CD14-positive monocyte (primary cell): ENCODE measurements around the genes KHDRBS1 and TMEM39B.

GRCh38 chr1:31389997-31390741, 17.3 kb upstream of the FABP3 start:
- CAGE, long polyA plus RNA, result no peak

- CAGE, long polyA plus RNA, result no peak
Measured at GRCh38 chr1:31509127-31509784, 67.1 kb upstream of the TINAGL1 start.

DNA sequence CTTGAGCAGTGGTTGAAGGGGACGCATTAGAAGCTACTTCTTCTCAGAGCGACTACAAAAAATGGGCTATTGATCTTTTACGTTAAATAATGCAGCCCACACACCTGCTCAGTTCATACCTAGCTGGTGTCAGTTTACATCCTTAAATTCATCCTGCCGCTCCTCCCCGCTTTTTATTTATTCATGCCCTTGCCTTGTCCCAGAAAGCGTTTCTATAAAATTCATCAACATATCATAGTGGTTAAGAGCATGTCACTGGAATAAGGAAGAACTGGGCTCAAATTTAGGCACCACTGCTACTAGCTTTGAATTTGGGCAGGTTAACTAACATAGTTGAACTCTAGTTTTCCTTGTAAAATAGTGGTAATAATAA, 66.0 kb upstream of the TINAGL1 start:
- CAGE, long polyA plus RNA, result no peak

DNA sequence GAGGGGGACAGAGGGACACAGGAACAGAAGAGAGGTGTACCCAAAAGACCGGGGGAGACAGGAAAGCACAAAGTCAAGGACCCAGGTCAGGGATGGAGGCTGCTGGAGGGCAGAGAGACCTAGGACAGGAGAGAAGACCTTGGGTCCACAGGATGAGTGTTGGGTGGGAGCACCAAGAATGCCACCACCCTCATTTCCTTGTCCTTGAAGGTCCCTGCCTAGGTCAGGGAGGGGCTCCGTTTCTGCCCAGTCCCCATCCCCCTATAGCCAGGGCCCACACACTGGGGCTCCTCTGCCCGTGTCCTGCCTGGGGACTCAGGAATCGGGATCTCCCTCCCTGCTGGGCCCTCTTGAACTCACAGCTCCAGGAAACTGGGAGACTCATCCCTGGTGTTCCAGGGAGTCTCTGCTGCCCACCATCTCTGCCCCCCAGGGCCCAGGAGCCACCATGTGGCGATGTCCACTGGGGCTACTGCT, 424 bp downstream of the TINAGL1 start:
- CAGE, long polyA plus RNA, result no peak

DNA sequence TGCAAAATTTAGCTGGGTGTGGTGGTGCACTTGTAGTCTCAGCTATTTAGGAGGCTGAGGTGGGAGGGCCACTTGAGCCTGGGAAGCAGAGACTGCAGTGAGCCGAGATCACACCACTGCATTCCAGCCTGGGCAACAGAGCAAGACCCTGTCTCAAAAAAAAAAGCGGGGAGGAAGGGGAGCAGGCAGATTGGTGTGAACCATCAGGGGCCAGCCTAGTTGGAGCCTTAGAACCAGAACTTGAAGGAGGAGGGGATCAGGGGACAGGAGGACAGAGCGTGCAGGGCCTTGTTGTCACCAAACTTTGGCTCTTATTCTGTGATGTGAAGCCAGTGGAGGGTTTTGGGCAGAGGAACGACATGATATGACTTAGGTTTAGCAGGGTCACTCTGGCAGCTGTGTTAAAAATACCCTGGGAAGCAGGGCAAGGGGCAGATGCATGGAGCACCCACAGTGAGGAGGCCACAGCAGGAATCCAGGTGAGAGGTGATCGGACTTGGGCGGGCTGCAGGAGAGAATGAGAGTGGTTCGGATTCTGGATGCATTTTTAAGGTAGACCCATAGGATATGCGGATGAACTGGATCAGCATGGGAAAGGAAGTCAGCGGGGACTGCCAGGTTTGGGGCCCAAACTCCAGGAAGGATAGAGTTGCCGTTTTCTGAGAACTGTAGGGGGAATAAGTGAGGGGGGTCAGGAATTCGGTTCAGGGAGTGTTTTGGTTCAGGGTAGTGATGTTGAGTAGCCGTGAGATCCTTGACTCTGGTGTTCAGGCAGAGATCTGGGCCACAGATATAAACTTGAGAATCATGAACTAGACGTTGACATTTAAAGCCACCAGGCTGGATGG, 6.1 kb downstream of the TINAGL1 start:
- CAGE, long polyA plus RNA, result no peak

DNA sequence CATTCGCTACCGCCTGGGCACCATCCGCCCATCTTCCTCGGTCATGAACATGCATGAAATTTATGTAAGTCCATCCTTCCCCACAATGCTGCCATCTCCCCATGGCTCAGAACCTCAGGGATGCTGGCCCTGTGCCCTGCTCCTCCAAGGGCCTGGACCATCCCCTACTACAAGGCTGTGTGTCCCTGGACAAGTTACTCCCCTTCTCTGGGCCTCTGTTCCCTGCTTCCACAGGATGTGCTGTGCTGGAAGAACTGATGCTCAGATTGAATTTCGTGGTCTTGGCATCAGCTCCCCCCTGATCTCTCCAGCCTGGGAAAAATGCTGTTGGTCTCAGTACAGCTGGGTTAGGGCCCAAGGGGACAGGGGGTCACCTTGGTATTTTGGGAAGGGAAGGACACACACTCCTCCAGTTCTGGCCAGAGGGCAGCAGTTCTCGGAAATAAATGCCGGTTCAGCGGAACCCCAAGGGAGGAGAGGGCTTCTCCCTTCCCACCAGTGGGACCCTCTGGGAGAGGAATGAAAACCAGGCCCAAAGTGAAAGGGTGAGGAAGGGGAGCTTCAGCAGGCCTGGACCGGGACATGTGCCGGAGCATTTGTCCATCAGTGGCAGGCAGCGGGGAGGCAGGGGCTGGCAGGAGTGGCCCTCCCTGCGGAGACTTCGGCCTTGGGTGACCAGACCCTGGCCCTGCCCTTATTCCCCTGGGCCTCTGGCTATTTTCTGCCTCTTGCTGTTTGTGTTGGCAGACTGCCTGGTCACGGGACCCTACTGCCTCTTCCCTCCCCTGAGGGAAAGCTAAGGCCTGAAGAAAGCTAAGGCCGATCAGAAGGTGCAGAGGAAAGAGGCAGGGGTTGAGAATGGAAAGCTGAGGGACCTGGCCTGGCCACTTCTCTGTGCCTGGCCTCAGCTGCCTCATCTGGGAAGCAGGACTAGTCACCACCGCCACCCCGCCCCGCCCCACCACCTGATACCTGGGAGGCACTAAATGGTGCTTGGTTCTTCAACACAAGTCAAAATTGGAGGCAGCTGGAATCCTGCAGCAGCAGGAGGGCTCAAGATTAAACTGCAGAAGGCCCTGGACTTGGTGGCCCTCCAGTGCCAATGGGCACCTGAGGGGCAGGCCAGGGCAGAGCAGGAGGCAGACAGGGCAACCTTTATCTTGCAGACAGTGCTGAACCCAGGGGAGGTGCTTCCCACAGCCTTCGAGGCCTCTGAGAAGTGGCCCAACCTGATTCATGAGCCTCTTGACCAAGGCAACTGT, 7.6 kb downstream of the TINAGL1 start:
- CAGE, long polyA plus RNA, result no peak

DNA sequence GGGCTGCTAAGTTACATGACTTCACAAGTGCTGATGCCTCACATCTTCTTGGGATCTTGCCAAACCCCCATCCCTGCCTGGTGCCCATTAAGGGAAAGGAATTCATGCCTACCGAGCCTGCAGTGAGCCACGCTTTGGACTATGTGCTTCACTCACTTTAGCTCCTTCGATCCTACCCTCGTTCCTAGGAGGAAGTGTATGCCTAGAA, 15.4 kb downstream of the TINAGL1 start:
- CAGE, long polyA plus RNA, result no peak

DNA sequence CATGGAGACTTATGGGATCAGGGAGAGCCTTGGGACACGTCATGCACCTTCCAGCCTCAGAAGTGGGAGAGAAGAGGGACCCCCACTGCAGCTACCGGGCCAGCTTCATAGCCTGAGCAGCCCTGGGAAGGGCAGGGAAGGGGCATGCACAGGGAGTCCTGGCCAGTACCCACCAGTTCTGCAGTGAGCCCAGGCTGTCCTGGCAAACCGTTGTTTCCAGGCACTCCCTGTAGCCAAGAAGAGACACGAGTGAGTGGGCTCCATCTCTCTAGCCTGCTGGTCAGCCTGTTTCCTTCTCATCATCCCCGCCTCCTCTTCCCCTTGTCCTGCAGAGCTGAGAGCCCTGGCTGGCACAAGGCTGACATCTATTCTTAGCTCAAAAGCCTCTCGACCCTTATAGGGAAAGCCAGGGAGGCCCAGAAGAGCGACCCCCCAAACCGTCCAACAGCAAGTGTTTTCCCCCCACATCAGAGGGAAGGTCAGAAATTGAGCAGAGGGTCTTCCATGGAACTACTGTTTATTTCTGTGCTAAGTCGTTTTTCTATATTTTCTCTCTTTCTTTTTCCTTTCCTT, 28.6 kb downstream of the COL16A1 start:
- CAGE, long polyA plus RNA, result no peak

DNA sequence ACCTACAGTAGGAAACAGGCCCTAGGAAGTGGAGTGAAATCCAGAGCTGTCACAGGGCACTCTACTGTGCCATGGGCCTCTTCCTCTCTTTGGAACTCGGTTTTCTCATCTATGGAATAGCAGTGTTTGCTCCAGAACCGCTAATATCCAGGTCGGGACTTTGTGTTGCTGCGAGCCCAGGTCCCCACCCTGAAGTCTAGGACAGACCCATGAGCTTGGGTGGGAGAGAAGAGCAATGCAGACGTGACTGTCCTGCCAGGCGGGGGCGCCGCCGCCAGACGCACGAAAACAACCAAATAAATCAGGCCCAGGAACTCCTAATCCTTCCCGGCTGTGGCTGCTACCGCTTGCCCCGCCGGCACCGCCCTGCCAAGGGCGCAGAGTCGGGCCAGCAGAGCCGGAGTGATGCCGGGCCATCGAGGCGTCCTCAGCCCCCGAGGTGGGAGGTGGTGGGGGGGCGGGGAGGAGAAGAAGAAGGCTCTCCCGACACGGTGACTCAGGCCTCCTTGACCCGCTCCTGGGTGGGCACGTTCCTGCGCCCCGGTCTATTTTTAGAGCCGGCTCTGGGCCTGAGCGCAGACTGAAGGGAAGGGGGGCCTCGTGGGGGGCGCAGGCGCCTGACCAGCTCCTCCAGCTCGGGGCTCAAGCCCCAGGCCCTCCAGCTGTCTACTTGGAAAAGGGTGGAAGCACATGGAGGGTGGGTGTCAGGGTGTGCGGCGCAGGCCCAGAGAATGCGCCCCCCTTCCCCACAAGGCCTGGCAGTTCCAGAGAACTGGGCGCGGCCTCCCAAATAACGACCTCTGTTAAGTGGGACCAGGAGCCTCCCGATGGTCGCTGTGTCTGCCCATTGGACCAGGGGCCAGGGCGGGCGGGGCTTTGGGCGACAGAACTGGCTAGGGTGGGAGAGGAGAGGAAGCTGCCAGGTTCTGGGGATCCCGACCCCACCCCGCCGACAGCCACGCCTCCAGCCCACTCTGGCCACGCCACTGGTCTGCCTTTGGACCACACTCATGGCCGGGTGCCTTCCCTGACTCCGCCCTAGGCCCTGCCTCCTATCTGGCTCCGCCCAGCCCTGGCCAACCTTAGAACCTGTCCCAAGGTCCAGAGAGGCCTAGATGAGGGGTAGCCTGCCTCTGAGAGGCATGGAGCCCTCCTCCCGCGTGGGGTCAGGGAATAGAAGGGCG, 10.8 kb upstream of the COL16A1 start:
- CAGE, long polyA plus RNA, result no peak

GRCh38 chr1:31762197-31763233, 1.6 kb downstream of the ADGRB2 start:
- CAGE, long polyA plus RNA, result no peak

- CAGE, long polyA plus RNA, result no peak
Measured at GRCh38 chr1:31811522-31811886, 4.3 kb downstream of the SPOCD1 start.

GRCh38 chr1:31911467-31912307, 26.5 kb downstream of the PTP4A2 start:
- CAGE, long polyA plus RNA, result no peak

DNA sequence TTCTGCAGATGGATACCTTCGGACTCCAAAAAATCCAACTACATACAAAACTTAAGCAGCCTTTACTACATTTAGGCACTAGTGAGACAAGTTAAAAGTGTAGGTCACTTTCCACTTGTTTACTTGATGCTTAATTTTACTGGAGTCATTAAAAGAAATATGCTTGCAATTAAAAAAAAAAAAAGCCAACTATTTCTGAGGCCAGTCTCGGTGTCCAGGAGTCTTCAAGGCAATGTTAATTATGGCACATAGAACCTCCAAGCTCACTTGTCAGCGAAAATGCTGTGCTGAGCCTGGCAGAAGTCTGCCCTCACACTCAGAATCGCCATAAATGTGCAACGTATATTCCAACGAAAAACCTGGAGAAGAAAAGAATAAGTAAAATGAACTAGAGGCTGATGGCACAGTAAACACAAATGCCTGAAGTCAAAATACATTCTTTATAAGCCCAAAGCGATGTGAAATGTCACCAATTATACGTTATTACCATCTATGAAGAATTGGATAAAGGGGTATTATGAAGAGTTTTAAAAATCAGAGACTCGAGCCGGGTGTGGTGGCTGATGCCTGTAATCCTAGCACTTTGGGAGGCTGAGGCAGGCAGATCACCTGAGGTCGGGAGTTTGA, 18.8 kb downstream of the PTP4A2 start:
- CAGE, long polyA plus RNA, result no peak

- CAGE, long polyA plus RNA, result no peak
Measured at GRCh38 chr1:31935626-31935980, 2.6 kb downstream of the PTP4A2 start.

GRCh38 chr1:31955863-31956532, 17.8 kb upstream of the PTP4A2 start:
- CAGE, long polyA plus RNA, result no peak

- CAGE, long polyA plus RNA, result no peak
Measured at GRCh38 chr1:32003616-32003815, 10.2 kb upstream of the KHDRBS1 start.

GRCh38 chr1:32013087-32013976, at the start of gene KHDRBS1:
Gene KHDRBS1 (plus strand): TSS chr1:32013868.
- CAGE, long polyA plus RNA, result no peak

DNA sequence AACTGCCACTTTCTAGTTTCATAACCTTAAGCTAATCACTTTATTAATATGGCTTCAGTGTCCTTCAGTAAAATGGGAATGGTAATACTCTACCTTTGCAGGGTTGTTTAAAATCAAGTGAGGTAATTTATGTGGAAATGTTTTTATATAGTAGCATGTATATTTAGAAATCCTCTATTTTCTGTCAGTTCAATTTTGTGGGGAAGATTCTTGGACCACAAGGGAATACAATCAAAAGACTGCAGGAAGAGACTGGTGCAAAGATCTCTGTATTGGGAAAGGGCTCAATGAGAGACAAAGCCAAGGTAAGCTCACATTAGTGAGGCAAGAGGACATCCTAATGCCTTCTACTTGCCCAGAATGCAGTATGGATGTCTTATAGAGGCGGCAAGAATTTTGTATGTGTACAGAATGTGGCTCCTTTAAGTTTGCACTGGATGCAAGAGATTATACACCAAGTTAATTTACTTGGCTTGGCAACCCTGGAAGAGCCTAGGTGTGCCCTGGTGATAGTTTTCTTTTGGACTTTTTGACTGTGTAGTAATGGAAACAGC, 17.7 kb downstream of the KHDRBS1 start:
- CAGE, long polyA plus RNA, result no peak

DNA sequence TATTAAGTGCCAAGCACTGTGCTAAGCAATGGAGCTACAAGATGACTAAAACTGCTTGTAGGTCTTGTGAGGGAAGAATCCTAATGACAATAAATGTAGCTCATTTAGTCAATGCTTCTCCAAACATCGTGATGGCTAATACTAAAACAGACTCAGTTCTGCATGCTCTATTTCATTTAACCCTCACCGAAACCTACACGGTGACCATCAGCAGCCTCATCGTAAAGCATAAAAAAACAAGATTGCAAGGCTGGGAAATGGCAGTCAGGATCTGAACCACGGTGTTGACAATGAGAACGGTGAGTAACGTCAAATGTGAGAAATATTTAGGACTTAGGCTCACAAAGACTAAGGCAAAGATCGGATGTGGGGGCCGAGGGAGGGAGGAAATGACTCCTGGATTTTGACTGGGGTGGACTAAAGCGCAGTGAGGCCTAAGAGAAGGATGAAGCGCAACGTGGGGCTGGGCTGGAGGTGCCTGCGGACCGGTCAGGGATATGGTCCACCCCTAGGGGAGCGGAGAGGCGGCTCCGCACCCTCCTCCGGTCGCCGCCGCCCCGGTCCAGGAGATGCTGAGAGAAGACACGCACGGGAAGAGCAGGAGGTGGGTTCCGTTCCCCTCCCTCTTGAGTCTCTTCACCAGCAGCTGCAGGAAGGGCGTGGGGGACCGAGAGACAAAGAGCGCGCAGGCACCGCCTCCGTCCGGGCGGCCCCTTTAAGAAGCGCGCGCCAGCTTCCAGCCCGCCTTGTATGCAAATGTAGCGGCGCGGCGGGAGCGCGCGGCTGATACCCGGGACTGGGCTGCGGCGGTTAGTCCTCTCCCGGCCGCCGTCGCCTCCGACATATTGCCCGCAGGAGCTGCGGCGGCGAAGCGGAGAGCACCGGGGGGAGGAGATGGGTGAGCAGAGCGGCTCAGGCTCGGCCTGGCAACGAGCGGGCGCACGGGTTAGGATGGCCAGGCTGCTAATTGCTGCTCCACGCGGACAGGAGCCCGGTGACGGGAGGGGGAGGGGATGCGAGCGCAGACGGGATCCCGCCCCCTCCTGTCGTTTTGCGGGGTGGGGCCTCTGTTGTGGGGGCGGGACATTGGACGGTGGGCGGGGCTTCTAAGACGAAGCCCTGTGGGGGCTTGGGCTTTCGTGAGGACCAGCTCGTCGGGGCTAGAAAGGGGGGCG, at the start of gene TMEM39B:
TMEM39B (plus strand) TSS at position 786 of the 1,175 bp plus-strand sequence.
- CAGE, long polyA plus RNA, result no peak

DNA sequence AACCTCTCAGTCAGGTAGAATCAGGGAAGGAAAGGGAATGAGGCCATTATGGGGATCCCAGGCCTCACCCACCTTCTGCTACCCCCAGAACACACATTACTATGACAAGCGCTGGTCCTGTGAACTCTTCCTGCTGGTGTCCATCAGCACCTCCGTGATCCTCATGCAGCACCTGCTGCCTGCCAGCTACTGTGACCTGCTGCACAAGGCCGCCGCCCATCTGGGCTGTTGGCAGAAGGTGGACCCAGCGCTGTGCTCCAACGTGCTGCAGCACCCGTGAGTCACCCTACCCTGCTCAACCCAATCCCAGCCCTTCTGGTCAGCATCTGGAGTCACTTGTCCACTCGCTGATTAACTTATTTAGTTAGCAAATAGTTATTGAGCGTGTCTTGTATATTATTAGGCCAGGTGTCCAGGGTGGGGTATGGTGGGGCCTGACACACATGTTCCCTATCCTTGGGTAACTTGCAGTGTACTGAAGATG, 13.1 kb upstream of the KPNA6 start:
- CAGE, long polyA plus RNA, result no peak